ENCODE measurements around a stretch of chr15.

DNA sequence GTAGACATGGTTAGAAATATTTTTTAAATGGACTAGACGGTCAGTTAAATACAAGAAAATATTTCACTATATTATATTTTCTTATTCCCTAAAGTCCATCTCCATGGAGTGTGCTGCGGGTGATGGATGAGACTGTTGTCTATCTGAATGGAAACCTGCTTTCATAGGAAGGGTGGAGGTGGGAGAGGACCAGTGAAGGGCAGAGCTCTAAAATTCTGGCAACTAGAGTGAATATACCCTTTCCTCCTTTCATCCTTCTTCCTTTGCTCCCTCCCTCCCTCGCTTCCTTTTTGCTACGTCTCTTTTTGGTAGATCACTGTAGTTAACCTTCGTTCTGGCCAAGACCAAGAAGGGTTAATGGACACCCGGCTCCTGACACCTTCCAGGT is 9.9 kb upstream of the NR2F2 start:
- RRBS = 47% methylated on average over 1 of the region's 6 CpGs

GRCh38 chr15:96329833-96330424 is 571 bp upstream of the NR2F2 start:
- RRBS = no CpG with 5 or more reads among the region's 38 CpGs

- RRBS = 6% methylated on average over 5 of the region's 17 CpGs
Observed at GRCh38 chr15:96368250-96368513, 37.7 kb downstream of the NR2F2 start.

GRCh38 chr15:97679210-97679603 is 281.3 kb upstream of the ARRDC4 start:
- RRBS = no CpG with 5 or more reads among the region's 6 CpGs

GRCh38 chr15:98420768-98421233 is 227.5 kb upstream of the IGF1R start:
- RRBS = no CpG with 5 or more reads among the region's 11 CpGs

GRCh38 chr15:98600227-98600763 is 48.0 kb upstream of the IGF1R start:
- RRBS = no CpG with 5 or more reads among the region's 12 CpGs

DNA sequence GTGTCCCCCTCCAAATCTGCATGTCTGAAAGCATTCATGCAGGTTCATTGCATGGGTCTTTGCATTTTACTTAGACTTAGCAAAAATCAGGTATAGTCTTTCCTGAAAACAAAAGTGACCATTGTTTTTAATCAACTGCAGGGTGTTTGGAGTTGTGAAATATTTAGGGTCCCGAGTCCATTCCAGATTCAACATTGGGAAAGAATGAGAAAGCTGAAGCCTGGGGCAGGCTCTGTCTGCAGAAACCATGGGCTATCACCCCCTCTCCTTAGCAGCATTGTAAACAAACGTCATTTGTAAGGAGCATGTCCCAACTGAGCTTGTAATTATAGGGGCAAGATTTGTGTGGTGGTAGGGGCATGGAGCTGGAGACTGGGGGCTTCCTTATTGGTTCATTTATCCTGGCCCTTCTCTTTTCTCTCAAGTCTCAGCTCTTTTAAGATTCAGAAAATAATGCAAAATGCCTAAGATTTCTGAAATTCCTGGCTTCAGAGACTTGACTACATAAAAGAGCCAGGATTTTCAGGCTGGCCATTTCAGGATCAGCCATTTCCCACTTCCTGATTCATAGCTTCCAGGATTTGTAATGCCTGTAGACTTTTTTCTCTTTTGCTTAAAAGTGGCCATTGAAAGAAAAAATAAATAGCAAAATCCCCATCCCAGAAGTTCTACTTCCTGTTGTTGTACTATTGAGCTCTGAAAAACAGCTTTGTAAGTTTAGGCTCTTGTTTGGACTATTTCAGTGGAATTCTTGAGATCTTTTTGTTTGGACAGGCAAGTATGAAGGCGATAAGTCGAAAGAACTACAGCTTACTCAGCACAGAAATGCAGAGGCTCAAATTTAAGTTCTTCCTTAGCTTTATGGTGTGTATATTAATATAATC is 23.1 kb downstream of the IGF1R start:
- RRBS = no CpG with 5 or more reads among the region's 4 CpGs

DNA sequence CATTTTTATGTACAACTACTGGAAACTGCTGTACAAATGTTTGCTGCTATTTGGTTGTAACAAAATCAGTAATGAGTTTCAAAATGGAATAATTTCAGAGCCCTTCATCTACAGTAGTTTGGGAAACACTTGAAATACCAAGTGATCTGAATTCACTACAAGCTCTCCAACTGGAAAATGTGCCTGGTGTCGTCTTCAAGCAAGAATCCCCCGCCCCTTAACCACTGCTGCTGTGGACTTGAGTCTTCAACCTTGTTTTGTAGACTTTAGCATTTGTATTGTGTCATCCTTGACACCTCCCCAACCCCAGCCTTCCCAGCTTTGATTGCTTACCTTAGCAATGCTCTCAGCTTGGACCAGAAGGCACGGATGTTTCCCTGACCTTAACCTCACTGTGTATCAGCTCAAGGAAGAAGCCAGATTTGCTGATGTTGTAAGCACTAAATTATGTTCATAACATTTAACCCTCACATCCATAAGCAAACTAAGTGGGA is 146.3 kb downstream of the IGF1R start:
- RRBS = no CpG with 5 or more reads among the region's 3 CpGs

DNA sequence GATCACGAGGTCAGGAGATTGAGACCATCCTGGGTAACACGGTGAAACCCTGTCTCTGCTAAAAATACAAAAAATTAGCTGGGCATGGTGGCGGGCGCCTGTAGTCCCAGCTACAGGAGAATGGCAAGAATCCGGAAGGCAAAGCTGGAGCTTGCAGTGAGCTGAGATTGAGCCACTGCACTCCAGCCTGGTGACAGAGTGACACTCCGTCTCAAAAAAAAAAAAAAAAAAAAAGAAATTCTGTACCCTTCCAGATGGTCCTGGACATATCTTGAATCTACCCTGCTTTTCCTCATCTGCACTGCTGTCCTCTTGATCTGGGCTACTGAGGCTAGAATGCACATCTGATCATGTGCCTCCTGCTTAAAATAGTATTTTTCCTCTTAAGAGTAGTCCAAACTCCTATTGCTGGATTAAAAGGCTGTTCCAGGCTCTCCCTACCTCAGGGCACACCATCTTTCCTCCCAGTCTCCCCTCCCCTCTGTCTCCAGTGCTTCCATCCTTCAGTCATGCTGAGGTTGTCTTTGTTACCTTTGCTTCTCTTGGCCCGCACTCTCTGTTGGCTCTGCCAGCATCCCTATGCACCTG is 123.0 kb downstream of the PGPEP1L start:
- RRBS = no CpG with 5 or more reads among the region's 7 CpGs

DNA sequence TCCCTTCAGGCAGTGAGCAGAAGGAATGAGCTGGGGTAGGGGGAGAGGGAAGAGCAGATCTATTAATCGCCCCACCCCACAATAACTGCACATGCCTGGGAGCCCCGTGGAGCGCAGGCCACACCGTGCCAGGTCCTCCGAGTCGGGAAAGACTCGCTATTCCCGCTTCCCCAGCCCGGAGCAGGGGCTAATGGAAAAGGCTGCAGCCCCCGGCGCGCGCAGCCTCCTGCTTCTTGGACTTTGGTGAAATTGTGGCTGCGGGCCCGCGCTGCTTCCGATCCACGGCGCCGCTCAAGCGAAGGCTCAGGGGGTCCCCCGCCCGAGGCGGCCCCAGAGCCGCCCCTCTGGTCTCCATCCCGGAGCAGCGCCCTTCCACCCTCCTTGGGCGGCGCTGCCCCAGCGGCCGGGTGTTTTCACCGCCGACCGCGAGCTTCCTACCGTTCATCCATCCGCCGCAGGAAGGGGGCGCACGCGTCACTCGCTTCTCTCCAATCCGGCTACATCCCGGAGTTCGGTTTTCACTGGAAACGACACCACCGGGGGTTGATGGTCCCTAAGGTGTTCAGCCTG is 4.5 kb upstream of the SYNM start:
- RRBS = 2% methylated on average over 17 of the region's 47 CpGs

- RRBS = no CpG with 5 or more reads among the region's 17 CpGs
Observed at GRCh38 chr15:99114067-99115143, 9.5 kb downstream of the SYNM start.

DNA sequence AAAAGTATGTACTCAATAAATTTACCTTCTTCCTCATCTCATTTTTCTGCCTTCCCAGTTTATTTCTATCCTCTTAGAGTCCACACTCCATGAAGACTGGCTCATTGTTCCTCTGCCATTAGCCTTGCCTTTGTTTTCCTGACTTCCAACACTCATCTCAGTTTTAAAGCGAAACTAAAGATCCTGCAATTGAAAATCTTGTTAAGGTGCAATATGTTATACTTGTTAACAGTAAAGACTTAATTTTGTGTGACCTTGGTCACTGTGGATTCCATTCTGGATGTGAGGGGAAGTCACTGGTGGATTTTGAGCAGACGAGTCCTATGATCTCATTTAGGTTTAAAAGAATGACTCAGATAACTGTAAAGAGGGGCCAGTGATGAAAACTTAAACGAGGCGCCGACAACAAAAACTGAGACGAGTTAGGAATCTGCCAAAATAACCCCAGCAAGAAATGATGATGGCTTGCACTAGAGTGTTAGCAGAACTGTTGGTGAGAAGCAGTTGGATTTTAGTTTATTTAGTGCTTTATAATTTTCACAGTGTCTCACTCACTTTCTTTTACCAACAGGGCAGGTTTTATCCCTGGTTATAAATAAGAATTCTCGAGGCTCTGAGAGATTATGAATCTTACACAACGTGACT is 56.4 kb downstream of the LRRC28 start:
- RRBS = no CpG with 5 or more reads among the region's 8 CpGs

GRCh38 chr15:99421124-99421532 is 144.7 kb upstream of the MEF2A start:
- RRBS = no CpG with 5 or more reads among the region's 6 CpGs

DNA sequence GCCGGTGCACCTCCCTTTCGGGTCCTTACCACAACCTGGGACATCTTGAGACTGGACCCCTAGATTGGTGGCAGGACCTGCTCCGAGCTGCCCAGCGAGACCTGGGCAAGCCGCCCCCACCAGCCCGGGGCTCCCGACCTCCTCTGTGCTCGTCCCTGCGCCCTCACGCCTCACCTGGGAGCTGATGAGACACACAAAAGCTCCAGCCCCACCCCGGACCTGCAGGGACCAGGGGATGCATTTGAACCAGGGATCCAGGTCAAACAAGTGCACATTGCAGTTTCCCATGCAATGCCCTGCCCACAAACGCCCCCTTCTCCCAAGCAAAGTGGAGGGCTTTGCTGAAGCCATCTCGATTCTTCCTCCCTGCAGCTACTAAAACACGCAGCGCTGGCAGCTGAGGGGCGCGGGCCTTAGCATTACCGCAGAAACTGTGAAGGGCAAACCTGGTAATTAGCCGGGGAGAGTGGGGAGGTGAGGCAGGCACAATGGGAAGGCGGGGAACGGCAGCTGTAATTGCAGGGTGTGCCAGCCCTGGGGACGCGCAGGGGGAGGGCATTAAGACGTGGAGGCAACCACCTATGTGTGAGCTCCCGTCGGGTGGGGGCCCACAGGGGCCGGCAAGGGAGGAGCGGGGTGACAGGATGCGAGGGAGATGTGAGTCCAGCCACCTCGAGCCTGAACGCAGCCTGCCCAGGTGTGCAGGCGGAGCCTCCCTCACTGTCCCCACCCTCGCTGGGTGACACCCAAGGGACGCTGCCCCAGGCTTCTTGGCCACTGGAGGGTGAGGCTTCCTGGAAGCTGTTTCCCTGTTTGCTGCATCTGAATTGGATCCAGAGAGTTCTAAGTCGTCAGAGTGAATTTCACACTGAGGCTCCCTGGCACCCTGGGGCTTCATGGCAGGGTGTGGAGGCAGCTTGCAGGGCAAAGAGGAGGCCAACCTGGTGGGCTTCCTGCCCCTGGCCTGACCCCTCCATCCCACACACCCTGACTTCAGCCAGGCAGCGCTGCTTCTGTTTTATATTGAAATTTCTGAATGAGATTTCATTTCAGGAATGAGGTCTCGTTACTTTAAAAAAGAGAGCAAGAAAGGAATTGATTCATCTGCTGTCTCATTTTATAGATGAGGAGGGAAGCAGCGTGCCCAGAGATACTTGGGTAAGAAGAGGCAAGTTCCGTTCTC is 130.7 kb upstream of the MEF2A start:
- RRBS = 77% methylated on average over 5 of the region's 39 CpGs

DNA sequence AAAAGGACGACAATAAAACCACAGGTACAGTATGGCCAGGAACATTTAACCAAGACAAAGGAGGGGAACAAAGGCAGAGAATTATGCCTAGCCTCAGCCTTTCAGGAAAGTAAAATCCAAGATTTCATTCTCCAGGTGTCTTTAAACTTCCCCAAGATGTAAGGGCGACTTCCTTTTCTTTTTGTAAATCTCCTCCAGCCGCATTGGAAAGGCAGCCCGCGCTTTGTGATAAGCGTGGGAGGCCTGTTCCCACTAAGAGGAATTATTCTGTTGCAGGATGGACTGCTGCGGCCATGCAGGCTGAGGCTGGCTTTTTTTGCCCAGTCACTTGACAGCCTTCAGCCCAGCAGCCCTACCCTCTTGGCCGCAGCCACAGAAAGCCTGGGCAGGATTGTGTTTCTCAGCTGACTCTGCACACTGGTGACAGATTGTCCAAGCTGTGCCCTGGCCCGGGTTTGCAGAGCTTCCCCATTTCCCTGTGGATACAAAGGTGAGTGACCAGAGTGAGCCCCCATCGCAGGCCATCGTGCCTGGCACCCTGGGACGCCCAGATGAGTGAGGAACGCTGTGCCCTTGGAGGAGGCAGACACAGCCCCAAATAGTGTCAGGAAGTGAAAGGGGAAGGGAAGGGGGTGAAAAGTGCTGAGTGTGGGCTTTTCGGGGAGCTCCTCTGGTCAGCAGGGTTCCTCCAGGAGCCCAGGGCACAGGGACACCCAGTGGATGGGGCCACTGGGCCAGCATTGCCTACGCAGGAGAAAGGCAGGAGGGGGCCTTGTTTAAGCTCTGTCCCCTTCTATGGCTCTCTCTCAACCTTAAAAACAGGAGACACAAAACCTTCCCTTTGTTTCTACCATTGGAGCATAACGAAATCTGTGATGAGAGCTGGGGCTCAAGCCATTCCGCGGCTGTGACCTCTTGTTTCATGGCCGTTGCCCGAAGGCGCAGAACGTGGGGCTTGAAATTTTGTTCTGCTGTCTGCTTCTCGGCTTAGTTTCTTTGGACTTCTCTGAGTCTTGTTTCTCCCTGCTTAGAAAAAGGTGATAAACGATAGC is 91.7 kb upstream of the MEF2A start:
- RRBS = no CpG with 5 or more reads among the region's 24 CpGs

GRCh38 chr15:99498995-99499341 is 66.8 kb upstream of the MEF2A start:
- RRBS = no CpG with 5 or more reads among the region's 1 CpG

DNA sequence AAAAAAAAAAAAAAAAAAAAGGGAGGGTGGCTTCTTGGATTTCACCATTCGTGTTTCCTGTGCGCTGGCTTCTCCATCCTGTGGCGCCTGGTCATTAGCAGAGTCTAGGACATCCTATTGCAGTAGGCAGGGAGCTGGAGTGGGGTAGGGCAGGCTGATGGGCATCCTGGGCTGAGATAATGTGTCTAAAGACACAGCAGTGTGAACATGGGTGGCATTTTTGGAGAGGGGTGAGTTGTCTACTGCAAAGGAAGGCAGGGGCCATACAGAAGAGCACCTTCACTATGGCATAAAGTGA is 65.5 kb upstream of the MEF2A start:
- RRBS = no CpG with 5 or more reads among the region's 3 CpGs

GRCh38 chr15:99682815-99683635 is 50.2 kb downstream of the LYSMD4 start:
- RRBS = no CpG with 5 or more reads among the region's 9 CpGs

GRCh38 chr15:99706456-99706996 is 26.7 kb downstream of the LYSMD4 start:
- RRBS = no CpG with 5 or more reads among the region's 7 CpGs

GRCh38 chr15:99707903-99708303 is 25.3 kb downstream of the LYSMD4 start:
- RRBS = no CpG with 5 or more reads among the region's 4 CpGs